Measurements from ENCODE around the gene BFAR.

- RRBS, result no CpG with 5 or more reads among the region's 20 CpGs
Measured at GRCh38 chr16:14337357-14338126, 266.4 kb downstream of the MRTFB start.

- RRBS, result no CpG with 5 or more reads among the region's 11 CpGs
Measured at GRCh38 chr16:14345780-14346193, 274.7 kb downstream of the MRTFB start.

DNA sequence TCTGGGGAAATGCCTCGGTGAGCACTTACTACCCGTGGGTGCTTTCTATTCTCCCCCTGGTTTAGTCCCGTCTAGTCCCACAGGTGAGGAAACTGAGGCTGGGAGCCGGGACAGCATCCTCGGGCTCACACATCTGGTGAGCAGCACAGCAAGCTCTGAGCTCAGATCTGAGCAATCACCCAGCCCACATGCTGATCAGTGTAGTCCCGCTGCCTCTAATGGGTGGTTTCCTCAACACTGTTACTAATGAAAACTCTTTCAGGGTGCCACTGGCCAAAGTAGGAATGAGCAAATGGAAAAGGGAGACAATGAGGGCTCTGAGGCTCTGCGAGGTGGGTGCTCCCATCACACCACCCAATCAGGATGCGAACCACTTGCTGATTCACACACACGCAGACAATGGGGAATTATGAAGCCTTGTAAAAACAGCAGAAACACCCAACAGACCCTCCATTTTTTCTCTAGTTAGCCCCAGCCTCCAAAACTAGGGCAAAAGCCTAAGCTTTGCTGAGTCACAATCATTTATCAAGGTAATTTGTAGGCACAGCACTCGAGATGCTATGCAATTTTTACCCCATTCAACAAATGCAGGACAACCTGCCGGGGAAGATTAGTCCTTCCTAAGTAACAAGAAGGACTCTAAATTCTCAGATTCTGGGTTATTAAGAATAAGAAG is 202.5 kb downstream of the PARN start:
- RRBS, result no CpG with 5 or more reads among the region's 11 CpGs

- RRBS, result 1% methylated on average over 18 of the region's 48 CpGs
Measured at GRCh38 chr16:14632513-14633161, at the start of gene BFAR. BFAR (plus strand) TSS chr16:14632951.

DNA sequence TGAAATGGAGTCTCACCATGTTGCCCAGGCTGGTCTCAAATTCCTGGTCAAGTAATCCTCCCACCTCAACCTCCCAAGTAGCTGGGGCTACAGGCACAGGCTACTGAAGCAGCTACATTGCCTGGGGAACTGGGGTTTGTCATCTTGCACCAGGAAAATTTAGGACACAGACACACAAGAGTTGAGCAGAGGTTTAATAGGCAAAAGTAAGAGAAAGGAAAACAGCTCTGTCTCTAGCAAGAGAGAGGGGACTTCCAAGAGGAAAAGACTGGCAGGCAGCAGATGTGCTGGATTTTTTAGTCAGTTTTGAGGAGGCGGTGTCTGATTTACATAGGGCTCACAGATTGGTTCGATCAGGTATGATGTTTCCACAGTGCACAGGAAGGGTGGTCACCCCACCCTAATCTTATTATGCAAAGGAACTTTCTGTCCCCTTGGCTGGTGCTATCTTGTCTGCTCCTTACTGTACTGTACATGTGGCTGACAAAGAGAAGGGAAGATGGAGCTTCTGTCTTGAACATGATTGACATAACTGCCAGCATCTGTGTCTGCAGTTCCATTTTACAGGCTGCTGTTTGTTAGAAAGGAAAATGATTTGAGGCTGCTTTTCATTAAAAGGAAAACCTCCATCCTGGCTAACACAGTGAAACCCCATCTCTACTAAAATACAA is 25.3 kb downstream of the BFAR start:
- RRBS, result no CpG with 5 or more reads among the region's 2 CpGs

DNA sequence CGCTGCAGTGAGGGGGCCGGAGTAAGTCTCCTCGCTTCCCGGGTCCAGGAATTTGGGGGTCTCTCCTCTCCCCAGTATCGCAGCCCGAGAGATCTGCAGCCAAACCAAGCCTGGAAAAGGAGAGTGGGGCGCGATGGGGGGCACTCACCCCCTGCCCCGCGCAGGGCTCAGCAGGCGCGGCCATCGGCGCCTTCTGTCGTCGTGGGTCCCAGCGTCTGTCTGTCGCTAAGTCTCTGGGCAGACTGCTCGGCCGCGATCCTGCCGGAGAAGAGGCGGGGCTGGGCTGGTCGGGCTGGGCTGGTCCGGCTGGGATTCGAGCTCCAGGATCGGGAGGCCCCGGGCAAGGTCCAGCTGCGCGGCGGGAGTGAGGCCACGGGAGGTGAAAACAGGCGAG is 9.0 kb upstream of the NOMO1 start:
- RRBS, result no CpG with 5 or more reads among the region's 33 CpGs

DNA sequence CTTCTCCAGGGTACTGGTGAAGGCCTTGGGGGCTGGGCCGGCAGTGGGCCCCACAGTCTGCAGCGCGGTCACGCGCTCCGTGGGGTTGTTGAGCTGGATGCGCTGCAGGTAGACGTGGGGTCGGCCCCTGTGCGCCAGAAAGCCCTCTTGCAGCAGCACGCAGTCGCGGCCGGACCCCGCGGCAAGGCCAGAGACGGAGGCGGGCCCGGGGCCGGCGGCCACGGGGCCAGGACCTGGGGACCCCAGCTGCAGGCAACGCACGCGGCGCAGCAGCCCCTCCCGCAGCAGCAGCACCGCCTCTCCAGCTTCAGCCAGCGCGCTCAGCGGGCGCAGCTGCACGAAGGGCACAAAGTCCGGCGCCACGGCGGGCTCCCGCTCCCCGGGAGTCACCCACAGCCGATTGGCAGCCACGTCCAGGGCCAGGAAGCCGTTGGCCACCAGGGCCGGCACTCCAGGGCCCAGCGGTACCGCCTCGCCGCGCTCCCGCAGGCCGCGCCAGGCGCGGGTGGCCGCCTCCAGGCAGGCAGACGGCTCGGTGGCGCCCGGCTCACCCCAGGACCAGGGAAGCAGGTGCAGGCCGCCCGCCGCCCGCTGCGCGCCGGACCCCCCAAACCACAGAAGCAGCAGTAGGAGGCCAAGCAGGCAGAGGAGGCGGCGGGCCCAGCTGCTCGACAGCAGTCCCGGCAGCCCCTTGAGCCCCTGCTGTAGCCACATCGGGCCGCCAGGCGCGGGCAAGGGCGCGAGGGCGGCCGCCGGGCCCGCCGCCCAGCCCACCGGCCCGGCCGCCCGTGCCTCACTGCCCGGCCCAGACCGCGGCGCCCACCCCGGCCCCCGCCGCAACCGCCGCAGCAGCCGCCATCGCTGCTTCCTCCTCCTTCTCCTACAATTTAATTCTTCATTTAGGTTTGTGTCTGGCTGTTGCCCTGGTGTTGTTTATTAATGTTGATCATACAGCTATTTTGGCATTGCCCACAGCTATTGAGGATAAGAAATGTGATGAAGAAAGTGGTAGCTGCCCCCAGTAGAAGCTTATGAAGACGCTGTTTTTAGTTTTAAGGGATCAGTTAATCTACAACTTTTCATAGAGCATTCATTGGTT is 15.0 kb downstream of the PDXDC1 start:
- RRBS, result 92% methylated on average over 7 of the region's 96 CpGs

GRCh38 chr16:15144169-15144680 is 50.2 kb upstream of the RRN3 start:
- RRBS, result 3% methylated on average over 6 of the region's 20 CpGs

- RRBS, result no CpG with 5 or more reads among the region's 12 CpGs
Measured at GRCh38 chr16:15660527-15661017, 10.5 kb downstream of the NDE1 start.

GRCh38 chr16:15723996-15724491 is 74.0 kb downstream of the NDE1 start:
- RRBS, result no CpG with 5 or more reads among the region's 17 CpGs

GRCh38 chr16:15811909-15812618 is 44.8 kb downstream of the MYH11 start:
- RRBS, result no CpG with 5 or more reads among the region's 11 CpGs

- RRBS, result no CpG with 5 or more reads among the region's 3 CpGs
Measured at GRCh38 chr16:15854079-15854495, 2.7 kb downstream of the MYH11 start.

DNA sequence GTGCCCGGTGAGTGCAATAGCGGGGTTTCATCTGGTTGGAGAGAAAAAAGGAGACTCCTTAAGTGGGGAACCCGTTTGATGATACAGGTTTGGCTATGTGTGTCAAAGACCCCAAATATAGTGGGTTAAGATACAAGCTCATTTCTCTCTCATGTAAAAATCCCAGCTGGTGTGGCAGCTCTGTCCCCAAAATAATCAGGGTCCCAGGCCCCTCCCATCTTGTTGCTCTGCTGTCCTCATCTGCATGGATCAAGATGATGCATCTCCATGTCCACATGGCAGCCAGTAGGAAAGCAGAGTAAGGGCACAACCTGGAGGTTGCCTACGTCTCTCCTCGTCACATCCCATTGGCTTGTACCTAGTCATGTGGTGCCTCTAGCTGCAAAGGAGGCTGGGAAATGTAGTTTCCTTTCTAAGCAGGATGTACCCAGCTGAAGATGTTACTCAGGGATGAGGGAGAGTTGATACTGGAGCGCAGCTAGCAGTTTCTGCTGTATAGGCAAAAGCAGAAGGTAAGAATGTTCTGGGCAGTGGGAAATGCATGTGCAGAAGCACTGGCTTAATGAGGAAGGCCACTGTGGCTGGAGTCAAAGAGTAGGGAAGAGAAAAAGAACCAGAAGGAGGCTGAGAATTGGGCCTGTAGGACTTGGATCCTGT is 20.7 kb downstream of the ABCC1 start:
- RRBS, result no CpG with 5 or more reads among the region's 6 CpGs

GRCh38 chr16:16028239-16028857 is 78.9 kb downstream of the ABCC1 start:
- RRBS, result no CpG with 5 or more reads among the region's 16 CpGs

DNA sequence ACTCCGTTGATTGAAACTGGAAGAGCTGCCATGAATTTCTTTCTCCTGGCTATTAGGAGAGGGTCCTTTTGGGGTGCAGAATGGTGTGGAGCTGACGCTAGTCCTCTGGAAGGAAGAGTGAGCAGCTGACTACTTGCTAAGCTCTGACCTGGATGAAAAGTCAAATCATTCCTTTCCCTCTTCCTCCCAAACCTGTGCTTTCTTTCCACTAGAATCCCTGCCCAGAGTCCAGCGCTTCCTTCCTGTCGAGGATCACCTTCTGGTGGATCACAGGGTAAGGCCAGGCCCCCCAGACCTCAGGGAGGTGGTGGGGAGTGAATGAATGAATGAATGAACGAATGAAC is 83.5 kb downstream of the ABCC1 start:
- RRBS, result no CpG with 5 or more reads among the region's 5 CpGs

DNA sequence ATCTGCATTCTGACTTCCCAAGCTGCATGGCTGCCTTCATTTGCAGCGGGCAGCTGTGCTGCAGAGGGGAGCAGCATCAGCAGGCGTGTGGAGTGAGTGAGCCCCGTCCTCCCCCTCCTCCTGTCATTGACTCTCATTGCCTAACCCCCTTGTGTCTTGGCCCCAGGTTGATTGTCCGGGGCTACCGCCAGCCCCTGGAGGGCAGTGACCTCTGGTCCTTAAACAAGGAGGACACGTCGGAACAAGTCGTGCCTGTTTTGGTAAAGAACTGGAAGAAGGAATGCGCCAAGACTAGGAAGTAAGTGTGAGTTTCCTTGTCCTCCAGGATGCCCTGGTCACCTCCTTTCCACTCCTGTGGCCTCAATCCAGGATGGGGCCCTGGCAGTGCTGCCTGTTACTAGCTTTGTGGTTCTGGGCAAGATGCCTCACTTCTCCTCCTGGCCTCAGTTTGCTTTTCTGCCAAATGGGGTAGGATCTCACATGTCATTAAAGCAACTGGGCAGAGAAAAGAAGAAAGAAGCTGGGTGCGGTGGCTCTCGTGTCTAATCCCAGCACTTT is 87.0 kb downstream of the ABCC1 start:
- RRBS, result no CpG with 5 or more reads among the region's 11 CpGs

DNA sequence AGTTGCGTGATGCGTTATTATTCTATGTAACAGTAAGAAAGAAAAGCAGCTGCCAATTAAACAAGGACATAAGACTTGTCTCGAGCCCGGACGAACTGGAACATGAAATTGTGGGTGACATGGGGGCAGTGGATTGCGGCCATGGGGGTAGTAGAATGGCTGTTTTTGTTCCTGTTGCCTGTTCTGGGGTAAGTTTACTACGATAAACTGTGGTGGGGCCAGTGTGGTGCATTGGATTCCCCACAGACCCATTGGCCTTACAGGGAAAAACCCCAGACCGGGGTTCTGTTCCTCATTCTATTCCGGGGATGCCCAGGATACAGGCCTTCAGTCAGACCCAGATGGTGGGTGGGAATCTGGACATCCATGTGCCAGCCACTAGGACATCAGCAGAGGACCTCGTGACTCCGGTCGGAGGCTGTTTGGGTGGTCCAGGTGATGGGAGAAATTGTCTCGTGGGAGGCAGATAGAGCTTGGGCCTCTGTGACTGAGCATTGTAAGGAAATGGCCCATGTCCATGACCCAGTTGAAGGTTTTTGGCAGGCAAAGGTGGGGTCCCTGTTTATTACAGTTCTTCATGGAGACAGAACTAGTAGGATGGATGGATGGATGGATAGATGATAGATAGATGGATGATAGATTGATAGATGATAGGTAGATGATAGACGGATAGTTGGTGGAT is 88.2 kb downstream of the ABCC1 start:
- RRBS, result 98% methylated on average over 3 of the region's 14 CpGs

DNA sequence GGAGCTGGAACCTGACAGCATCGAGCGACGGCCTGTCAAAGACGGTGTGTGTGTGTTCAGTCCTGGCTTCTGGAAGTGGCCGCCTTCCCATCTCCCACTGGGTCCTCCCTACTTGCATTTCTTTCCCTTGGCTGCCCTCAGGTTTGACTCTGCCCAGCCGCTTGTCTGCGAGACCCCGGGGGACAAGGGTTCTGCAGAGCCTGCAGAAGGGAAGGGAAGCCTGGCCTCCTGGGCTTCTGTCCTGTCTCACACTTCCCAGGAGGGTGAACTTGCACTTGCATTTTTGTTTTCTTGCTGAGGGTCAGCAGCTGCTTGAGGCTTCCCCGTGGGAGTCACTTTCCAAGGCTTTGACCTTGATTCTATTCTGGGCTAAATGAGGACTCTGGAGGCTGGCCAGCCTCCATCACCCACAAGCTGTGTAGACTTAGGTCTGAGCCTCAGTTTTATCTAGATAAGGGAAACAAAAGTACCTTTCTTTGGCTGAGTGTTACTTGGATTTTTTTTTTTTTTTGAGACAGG is 122.3 kb downstream of the ABCC1 start:
- RRBS, result no CpG with 5 or more reads among the region's 9 CpGs

DNA sequence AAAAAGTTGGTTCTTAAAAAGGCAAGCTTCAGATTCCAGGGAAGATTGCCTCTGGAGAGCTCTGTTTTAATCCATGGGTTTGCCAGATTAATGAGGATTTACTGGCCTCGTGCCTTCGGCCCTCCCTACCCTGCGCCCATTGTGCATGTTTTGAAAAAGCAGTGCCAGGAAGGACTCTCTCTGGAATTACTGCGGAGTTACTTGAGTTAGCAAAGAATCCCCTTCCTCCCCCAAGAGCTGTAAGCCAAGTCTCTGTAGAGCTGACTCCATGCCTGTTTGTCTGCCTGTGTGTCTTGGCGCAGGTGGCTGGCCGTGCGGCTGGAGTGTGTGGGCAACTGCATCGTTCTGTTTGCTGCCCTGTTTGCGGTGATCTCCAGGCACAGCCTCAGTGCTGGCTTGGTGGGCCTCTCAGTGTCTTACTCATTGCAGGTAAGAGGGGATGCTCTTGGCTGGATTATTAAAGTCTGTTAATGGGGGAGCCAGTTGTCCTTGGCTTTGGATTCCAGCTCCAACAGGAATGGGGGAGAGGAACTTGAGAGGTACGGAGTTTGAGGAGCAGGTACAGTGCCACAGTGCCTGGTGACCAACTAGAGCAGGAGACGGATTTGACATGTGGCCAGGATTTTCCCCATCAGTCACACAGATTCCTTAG is 98.7 kb downstream of the ABCC6 start:
- RRBS, result no CpG with 5 or more reads among the region's 11 CpGs

GRCh38 chr16:17147989-17148696 is 322.6 kb downstream of the XYLT1 start:
- RRBS, result no CpG with 5 or more reads among the region's 3 CpGs

Measured in BE2C (cell line).